ENCODE measurements around the genes CLPP, DENND1C, TRIP10 and SH2D3A.

DNA sequence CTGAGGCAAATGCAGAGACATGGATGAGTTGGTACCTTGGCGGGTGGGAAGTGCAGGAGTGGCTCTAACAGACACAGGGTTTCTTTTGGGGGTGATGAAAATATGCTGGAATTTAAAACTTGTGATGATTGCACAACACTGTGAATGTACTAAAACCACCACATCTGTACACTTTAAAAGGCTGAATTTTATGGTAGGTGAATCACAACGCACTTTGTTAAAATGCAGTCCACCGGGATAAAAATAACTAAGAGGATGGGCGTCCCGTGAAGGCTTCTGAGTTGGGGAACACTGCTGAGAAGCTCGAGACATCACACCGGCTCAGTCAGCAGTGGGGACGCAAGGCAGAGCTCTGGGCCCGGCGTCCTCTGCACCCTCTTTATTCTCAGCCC lies 47.1 kb downstream of the MLLT1 start:
- PRO-cap = no peak

DNA sequence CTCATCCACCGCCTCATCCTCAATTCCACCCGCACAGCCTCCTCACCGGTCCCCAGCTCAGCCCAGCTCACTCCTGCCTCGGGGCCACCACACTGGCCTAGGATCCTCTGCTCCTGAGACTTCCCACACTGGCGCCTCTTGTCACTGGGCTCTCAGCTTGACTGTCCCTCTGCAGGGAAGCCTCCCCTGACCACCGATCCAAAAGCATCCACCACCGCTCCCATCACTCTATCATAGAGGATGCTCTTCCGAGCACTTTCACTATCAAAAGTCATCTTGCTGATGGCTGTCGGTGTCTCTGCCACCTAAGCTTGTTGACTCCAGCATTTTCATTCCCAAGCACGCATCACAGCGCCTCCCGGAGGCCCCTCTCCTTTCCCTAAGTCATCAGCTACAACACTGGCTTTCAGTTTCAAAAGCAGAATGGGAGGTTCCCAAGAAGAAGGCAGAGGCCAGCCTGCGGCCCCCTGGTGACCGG lies 8.8 kb downstream of the MLLT1 start:
- PRO-cap = no peak

GRCh38 chr19:6274355-6275201 lies 5.2 kb downstream of the MLLT1 start:
- PRO-cap = no peak

- PRO-cap = unidirectional peak, plus-strand start at chr19:6361595; bidirectional peak, plus-strand start at chr19:6361749, minus-strand start at chr19:6361751
Observed at GRCh38 chr19:6361301-6362522, at the start of gene CLPP. Gene CLPP, plus strand, starts transcription at chr19:6361531.

DNA sequence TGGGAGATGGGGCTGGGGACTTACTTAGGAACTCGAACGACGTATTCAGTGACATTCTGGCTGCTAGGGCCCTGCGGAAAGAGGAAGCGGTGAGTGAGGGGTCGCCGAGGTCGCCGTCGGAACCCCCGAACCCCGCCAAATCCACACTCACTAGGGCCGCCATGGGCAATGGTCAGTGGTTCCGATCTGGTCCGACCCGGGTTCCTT lies 228 bp downstream of the GTF2F1 start:
- PRO-cap = no peak

DNA sequence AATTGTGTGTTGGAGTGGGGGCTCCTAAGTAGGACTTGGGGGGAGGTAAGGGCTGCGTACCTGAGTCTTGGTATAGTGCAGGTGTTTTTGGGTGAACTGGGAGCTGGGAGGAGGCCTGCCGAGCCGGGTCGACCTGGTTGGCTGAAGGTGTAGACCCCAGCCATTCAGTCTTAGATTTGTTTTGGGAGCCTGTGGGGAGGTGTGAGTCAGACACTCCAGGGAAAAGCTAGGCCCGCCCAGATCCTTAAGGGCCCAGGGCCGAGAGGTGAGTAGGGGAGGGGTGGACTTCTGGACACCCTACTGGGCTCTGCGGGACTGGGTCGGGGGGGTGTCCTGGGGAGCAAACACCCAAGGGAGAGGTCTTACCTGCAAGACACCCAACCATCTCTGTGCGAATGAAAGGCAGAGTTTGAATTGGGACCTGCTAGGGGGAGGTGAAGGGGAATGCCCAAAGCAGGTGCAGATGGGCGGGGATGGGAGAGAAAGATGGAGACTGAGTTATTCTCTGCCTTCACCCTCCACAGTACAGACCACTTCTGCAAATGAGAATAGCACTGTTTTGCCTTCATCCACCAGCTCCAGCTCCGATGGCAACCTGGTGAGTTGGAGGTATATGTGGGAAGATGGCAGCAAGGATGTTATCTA lies 1.1 kb downstream of the CRB3 start:
- PRO-cap = unidirectional peak, minus-strand start at position 172 of the sequence

DNA sequence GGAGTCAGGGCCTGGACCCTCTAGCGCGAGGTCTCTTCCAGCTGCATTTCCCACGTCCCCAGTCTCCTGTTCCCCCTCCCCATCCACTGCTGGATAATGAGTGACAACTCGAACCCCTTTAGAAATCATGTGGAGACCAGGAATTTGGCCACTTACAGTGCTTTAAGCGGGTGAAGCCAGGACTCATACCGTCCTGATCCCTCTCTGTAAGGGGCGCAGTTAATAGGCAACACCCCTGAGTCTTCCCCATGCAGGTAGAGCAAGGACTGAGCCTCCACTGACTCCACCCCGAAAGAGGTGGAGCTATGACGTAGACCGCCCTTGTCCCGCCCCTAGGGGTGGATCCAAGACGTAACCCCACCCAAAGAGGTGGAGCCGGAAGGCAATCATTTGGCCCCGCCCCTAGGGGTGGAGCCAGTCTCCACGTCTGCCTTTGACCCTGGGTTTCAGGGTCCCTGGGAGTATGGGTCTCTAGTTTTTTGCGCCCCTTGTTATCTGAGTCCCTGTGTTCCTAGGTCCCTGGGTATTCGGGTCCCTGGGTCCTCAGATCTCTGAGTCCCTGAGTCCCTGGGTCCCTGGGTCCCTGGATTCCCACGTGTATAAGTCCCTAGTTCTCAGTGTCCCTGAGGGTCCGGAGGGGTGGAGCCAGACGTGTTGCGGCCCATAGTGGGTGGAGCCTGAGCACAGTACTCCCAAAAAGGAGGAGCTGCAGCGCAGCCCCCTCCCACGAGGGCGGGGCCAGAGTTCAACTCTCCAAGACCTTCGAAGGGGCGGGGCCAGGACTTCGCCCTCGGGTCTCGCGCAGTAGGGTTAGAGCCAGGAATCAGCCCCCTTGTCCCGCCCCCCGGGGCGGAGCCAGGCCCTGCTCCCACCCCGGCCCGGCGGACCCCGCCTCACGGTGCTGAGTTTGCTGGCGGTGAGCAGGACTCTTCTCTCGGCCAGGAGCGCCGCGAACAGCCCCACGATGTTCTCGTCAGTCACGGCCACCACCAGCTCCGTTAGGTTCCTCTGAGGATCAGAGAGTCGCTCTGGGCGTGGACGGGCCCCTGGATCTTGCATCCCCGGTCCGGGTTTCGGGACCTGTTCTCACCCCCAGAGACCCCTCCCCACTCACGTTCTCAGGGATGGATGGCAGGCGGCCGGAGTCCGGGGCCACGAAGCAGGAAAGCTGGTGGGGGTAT lies 5.2 kb downstream of the DENND1C start:
- PRO-cap = bidirectional peak, plus-strand start at position 433 of the sequence, minus-strand start at position 279 of the sequence; bidirectional peak, plus-strand start at position 896 of the sequence, minus-strand start at position 625 of the sequence

- PRO-cap = bidirectional peak, plus-strand start at chr19:6481841, minus-strand start at chr19:6481787
Observed at GRCh38 chr19:6481599-6482414, at the start of gene DENND1C. Gene DENND1C, minus strand, starts transcription at chr19:6481787.

DNA sequence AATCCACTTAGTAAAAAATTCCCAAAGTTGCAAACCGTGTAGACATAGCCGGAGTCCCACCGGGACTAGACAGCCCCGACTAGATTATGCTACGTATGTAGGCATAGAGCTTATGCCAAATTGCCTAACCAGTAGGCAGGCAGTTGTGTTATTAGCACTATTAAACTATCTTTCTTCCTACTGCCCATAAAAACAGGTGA lies 9.7 kb upstream of the CD70 start:
- PRO-cap = no peak

DNA sequence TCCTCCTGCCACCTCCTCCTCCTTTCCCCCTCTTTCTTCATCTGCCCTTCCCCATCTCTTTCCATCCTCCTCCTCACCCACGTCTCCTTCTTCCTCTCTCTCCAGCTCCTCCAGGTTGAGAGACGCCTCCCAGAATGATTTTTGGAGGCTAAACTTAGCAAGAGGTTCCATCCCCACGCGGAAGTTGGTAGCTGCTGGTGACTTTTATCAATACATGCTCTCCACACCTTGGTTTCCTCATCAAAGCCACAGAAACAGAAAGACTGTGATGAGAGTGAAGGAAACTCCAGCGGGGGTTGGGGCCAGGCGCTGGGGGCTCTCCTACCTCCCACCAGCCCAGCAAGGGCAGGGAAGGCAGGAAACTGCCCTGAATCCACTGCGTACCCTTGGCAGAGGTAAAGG lies 15.1 kb downstream of the TNFSF14 start:
- PRO-cap = no peak

GRCh38 chr19:6701941-6702906 lies 18.2 kb downstream of the C3 start:
- PRO-cap = no peak

- PRO-cap = no peak
Observed at GRCh38 chr19:6710619-6711075, 9.8 kb downstream of the C3 start.

DNA sequence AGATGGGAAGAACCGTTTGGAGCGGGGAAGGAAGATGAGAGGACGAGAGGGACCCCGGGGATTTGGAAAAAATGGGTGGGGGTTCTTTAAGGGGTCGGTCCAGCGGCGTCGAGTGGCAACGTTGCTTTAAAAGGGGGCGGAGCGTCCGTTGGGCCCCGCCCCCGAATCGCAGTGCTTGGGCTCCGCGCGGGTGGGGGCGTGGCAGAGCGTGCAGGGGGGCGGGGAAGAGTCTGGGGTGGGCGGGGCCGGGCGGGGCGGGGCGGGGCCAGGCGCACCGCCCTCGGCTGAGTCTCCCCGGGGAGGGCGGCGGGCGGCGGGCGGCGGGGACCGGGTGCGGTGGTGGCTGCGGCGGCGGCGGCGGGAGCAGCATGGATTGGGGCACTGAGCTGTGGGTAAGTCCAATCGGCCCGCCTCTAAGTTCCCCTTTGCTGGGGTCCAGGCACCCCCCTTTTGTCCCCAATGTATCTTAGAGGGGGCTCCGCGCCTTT lies at the start of gene TRIP10:
TSS of gene TRIP10 (plus strand) at position 287 of the 488 bp plus-strand sequence.
- PRO-cap = bidirectional peak, plus-strand start at position 307 of the sequence, minus-strand start at position 114 of the sequence

DNA sequence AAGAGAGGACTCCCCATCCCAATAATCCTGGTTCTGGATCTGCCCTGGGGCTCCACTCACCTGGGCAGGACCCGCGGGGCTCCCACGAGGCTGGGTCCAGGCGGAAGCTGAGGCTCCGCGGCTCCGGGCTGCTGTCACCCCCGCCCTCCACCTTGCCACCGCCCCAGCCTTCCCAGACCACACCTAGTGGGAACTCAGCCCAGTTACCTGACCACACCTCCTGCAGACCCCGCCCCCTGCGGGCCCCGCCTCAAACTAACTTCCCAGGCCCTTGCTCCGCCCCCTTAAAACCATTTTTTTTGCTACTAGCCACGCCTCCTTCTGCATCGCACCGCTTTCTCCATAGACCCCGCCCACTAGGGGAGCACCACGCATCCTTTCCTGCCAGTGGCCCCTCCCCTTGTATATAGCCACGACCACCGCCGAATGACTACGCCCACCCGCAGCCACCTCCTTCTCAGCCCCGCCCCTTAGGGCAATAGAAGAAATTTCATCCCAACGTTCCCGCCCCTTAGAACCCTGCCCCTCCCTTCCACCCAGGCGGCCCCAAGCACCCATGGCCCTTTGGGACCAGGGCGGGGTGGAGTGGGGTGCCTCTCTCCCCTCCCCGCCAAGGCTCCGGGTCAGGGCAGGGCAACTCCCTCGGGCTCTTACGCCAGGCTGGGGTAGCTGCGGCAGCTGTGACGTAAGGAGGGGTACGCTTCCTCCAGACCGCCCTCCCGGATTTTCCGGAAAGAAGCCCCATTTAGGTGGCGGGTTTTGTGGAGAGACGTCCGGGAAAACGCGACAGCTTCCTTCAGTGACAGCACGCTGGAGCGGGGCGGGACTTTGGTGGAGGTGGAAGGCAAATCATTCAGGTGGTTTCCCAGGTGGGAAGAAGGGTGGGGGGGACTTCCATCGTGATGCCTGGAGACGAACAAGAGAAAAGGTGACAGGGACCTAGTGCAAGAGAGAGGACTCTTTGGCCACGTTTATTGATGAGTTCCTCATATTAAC lies at the start of gene SH2D3A:
TSS of gene SH2D3A (minus strand) at position 109 of the 996 bp plus-strand sequence.
- PRO-cap = unidirectional peak, minus-strand start at position 136 of the sequence; unidirectional peak, plus-strand start at position 557 of the sequence; unidirectional peak, plus-strand start at position 613 of the sequence; unidirectional peak, plus-strand start at position 653 of the sequence; unidirectional peak, plus-strand start at position 744 of the sequence

GRCh38 chr19:6833273-6833870 lies 54.0 kb upstream of the ADGRE1 start:
- PRO-cap = no peak

- PRO-cap = no peak
Observed at GRCh38 chr19:6967804-6968049, 53.5 kb downstream of the MBD3L2B start.

DNA sequence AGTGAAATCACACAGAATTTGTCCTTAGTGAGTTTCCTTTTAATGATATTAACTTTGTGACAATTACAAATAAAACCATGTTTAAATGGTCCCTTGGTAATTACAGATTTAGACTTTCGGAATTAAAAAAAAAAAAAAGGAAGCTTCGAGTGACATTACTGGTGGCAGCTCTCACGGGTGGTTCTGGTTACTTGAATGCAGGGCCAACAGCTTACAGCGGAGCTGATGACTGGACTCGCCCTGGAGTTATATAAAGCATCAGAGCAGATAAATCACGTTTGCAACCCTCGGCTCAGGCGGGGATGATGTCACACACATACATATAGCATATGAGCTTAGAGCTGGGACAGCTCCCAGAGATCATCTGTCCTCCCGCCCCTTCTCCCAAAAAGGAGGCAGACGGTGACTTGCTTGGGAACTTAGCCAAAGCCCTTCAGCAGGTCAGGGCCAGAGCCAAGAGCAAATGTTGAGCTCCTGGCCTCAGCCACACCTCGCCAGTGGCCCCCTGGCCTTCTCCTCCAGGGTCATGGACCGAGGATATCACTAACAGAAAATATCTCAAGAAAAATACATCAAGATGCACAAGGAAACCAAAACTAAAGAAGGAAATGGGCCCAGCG lies 90.0 kb downstream of the ZNF557 start:
- PRO-cap = no peak

GRCh38 chr19:7224180-7224893 lies 69.9 kb downstream of the INSR start:
- PRO-cap = no peak

DNA sequence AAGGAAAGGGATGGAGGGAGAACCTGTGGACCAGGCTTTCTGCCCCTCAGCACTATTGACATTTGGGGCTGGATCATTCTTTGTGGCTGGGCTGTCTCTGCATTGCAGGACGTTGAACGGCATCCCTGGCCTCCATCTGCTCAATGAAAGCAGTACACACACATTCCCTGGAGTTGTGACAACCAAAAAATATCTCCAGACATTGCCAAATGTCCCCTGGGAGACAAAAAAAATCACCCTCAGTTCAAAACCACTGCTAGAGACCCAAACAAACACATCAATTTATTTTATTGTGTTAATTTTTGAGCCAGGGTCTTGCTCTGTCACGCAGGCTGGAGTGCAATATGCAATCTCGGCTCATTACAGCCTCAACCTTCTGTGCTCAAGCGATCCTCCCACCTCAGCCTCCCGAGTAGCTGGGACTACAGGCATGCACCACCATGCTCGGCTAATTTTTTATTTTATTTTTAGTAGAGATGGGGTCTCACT lies 43.2 kb downstream of the INSR start:
- PRO-cap = no peak

- PRO-cap = no peak
Observed at GRCh38 chr19:7255497-7256011, 38.7 kb downstream of the INSR start.